ENCODE results near the gene CELA3B.

GRCh38 chr1:20964859-20966078 is 178.2 kb upstream of the HP1BP3 start:
- PRO-cap = no peak

- PRO-cap = no peak
Measured at GRCh38 chr1:21175650-21176467, 838 bp downstream of the EIF4G3 start.

- PRO-cap = no peak
Measured at GRCh38 chr1:21288089-21288740, 2.0 kb downstream of the ECE1 start.

DNA sequence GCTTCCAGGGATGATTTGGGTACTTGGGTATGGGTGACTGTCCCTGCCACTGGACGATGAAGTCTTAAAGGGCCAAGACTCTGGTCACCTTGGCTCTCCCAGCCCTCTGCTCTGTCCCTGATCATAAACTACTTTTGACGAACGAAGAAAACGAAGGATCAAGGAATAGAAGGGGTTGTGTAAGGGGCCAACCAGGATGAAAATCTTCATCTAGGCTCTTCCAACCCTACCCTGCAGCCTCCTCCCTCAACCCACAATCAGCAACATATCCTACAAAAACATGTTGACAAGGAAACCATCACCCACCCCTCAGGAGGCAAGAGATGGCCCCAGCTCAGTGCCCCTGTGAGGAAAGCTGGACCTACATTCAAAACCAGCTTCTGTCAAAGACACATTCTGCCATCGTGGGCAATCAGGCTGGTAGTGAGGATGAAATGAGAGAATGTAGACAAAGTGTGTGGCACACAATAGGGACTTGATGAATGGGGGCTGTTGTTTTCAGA is 20.5 kb upstream of the ECE1 start:
- PRO-cap = no peak

DNA sequence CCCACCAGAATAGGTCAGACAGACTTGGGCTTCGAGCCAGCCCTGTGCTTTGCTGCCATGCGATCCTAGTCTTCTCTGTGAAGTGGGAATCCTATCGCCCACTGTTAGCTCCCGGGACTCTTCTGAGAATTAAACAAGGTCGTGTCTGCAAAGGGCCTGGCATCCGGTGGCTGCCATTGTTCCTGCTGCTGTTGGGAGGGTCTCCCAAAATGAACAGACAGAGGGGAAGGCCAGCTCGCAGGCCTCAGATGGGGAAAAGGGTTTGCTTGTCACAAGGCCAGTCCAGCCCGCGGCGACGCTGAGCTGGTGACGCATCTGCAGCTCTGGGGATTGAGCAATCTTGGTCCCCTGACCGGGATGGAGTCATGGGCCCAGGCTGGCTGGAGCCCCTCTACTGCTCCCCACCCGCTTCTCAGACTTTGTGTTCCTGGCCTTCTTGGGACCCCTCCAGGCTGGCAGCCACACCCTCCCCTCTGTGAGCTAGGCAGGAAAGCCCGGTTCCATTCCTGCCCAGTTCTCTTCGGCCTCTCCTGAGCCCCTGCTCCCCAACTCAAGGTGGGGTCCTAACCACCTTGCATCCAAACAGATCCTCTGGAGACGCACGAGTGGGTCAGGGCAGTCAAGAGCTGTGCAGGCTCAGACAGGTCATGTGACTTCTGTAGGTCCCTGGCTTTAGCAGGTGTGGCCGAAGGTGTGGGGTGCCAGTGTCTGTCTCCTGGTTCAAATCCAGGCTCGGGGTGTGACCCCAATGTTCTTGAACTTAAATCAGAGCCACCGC is 27.1 kb upstream of the ECE1 start:
- PRO-cap = no peak

GRCh38 chr1:21324373-21325234 is 34.3 kb upstream of the ECE1 start:
- PRO-cap = no peak

DNA sequence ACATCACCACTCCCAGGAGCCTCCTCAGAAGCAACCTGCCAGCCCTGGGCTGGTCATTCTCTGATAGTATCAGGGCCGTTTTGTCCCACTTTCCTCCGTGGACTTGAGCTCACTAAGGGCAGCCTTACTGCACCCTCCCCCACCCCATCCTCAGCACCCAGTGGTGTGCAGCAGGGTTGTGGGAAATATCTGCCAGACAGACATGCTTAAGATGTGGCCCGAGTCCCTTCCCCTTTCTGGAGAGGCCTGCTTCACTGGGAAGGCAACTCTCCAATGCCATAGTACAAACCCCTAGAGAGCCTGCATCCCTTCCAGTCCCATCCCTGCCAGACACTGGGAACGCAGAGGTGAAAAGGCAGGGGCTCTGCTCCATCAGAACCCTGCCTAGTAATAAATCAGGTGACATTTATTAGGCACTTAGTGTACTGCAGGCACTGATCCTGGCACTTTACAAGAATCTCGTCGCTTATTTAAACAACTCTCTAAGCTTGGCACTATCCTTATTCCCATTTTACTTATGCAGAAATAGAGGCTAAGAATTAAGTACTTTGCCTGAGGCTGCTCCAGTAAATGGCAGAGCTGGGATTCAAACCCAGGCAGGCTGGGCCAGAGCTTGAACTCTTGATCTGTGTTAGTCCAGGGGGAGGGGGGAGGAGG is 41.8 kb upstream of the ECE1 start:
- PRO-cap = no peak

GRCh38 chr1:21514220-21514701 is 5.0 kb downstream of the ALPL start:
- PRO-cap = no peak

- PRO-cap = no peak
Measured at GRCh38 chr1:21550814-21551477, 41.7 kb downstream of the ALPL start.

GRCh38 chr1:21552525-21553247 is 43.5 kb downstream of the ALPL start:
- PRO-cap = no peak

DNA sequence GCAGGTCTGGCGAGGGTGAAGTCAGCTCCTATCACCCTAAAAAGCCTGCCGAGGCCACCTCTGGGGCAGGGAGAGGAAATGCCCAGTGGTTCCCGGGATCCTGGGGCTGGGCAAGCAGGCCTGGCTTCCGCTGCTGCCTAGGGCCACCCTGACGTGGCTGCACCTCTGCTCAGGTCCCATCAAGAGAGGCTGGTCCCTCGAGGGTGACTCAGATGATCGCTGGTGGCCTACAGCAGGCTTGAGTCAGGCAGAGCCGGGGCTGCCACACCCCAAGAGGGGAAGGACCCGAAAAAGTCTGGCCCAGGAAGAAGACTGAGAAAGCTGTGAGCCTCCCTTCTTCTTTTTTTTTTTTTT is 42.1 kb downstream of the RAP1GAP start:
- PRO-cap = no peak

GRCh38 chr1:21729495-21729945 is 53.4 kb downstream of the USP48 start:
- PRO-cap = no peak

DNA sequence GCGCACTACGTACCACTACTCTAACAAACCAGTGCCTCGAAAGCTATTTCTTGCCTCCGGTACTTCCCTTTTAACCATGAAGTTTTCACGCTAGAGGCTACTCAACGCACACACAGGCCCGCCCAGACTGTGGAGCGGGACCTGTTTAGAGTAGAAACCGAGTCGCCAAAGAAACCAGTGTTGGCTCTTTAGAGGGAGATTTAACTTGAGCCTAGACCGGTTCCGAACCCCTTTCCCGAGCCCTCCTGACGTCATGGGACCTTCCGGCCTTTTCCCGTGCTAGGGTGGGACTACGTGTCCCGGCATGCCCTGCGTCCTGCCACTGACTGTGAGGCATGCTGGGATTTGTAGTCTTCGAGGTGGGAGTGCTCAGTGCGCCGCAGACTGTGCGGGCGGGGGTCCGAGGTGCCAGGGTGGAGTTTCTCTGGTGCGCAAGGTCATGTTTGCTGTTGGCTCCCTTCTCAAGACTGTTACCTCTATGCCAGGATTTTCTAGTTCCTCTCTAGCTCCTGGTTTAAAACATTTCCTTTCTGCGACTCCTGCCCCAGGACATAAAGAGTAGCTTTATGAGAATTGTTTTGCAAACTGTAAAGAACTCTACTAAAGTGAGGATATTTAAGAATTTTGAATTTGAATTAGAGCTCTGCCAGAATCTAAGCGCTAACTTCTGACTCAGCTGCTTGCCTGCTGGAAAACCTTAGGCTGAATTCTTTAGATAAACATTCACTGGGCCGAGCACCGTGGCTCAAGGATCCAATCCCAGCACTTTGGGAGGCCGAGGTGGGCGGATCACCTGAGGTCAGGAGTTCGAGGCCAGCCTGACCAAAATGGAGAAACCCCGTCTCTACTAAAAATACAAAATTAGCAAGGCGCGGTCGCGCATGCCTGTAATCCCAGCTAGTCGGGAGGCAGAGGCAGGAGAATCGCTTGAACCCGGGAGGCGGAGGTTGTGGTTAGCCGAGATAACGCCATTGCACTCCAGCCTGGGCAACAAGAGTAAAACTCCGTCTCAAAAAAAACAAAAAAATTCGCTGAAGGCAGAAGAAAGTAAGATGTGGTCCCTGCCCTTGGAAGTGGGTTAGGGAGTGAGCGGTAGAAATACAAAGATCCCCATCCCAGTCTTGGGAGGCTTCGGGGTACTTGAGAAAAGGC is 793 bp upstream of the USP48 start:
- PRO-cap = bidirectional peak, plus-strand start at position 382 of the sequence, minus-strand start at position 247 of the sequence

- PRO-cap = no peak
Measured at GRCh38 chr1:21902005-21902864, 34.9 kb downstream of the HSPG2 start.

GRCh38 chr1:21914689-21915740 is 22.1 kb downstream of the HSPG2 start:
- PRO-cap = no peak

DNA sequence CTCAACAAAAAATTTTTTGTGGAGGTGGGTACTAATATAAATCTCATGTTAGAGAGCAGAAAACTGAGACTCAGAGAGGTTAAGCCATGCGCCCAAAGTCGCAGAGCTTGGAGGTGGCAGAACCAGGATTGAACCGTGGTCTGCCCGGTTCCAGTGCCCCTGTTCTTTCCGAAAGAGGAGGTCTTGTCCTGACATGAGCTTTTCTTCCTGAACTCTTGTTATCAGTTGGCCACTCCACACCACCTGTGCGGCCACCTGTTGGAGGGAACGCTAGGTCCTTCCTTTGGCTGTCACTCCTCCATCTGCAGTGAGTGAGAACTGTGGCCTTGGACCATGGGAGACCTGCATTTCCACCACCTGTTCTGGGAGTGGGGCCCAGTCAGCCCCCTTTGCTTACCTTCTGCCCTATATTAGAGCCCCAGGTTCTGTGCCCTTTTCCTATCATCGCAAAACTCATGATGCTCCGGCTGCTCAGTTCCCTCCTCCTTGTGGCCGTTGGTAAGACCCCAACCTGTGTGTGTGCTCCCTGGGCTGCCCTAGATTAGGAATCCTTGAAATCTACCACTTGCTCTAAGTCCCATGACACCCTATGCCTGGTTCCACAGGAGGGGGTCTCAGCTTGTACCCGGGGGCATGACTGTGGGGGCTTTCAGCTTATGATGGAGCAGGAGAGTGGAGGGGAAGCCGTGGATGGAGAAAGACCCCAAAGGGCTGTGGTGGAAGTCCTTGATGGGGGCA is at the start of gene CELA3B:
TSS of gene CELA3B (plus strand) at position 438 of the 738 bp plus-strand sequence.
- PRO-cap = no peak

DNA sequence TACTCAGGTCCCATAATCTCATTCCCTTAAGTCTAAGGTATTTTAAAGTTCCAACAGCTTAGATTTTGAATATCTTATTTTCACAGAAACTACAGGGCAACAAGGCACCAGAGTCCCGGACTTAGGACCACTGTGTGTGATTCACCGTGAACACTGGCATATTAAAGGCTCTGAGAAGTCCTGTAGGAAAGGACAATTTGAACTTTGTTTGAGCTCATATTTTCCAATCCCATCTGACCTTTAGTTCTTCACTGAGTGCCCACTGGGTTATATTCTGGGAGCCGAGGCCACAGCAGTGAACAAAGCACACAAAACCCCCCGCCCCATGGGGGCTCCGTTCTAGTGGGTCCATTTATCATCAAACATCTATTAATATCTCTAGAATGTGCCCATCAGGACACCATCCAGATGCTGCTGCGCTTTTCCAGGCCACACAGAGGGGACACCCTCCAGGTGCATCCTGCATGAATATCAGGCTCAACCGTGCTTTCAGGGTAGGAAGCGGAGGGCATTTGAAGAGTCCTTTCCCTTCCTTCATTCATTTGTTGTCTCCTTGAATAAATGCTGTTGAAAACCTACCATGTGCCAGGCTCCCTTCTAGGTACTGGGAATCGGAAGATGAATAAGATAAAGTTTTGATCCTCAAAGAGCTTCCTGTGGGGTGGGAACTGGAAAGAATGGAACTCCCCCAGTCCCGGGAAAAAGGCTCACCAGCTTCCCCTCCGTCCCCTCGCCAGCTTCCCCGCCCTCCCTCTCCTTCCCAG is 3.2 kb upstream of the CELA3A start:
- PRO-cap = no peak

DNA sequence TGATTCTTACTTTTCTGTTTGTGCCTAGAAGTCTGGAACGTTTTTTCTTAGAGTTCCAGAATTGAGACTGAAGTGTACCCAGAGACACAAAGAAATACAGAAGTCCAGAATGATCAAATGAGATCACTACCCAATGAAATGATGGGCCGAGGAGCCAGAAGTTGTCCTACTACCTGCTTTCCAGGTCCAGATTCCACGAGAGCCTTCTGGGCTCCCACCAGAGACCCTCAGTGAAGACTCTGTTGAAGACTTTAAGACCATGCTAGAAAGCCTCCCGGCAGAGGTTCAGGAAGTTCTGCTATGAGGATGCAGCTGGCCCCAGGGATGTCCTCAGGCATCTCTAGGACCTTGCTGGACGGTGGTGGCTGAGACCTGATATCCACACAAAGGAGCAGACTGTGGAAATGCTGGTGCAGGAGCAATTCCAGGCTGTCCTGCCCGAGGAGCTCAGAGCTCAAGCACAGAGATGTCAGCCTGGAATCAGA is 22.2 kb upstream of the CDC42 start:
- PRO-cap = no peak

DNA sequence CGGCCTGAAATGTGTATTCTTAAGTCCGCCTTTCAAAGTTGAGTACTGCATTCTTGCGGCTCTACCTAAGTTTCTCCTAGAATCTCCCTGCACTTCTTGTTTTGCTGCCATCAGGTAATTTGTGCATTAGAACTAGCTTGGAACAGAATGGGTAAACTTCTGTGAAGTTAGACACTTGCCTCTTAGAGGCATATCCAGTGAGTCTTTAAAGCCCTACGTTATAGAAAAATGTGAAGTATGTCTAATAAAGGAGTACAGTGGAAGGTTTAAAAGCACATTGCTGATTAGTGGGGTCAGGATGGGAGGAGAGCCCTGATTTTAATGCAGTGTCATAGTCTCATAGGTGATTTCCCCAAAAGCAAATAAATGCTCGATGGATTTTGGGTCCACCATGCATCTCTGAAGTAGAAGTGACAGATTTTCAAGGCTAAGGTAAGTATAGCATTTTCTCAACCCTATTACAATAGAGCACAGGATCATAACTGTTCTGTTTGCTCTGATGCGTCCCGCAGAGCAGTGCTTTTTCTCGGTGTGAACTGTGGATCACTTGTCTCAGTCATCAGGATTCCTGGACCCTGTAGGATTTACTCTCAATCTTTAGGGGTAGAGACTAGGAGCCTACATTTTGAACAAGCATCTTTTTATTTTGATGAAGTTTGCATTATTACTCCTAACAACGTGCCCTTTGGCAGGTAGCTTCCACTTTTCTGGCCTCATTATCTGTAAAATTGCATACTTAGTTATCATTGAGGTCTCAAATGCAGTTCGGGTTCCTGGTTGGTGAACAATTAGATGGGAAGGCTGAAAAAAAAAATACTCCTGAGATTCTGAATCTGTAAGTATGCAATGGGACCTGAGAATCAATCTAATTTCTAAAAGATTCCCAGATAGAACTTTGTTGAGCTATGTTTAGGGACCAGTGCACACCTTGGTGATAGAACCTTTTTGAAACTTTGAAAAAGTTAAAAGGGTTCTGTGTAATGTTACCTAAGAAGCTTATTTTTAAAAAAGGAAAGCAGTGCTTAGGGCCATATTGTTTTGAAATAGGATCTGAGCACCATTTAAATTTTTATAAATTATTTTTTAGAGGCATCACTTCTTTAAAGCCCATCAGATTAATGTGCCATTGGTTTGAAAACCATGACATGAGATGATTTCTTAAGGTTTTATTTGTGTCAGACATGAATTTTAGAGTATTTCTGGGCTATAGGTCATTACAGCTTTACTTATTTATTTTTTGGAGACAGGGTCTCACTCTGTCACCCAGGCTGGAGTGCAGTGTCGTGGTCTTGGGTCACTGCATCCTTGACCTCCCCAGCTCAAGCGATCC is 44.9 kb downstream of the WNT4 start:
- PRO-cap = no peak

- PRO-cap = no peak
Measured at GRCh38 chr1:22115727-22116149, 27.2 kb downstream of the WNT4 start.

Data from ureter (tissue), 1 donor.